ENCODE measurements around a stretch of chr18.

GRCh38 chr18:3710493-3711488, 260.8 kb downstream of the TGIF1 start:
- RRBS = no CpG with 5 or more reads among the region's 11 CpGs

DNA sequence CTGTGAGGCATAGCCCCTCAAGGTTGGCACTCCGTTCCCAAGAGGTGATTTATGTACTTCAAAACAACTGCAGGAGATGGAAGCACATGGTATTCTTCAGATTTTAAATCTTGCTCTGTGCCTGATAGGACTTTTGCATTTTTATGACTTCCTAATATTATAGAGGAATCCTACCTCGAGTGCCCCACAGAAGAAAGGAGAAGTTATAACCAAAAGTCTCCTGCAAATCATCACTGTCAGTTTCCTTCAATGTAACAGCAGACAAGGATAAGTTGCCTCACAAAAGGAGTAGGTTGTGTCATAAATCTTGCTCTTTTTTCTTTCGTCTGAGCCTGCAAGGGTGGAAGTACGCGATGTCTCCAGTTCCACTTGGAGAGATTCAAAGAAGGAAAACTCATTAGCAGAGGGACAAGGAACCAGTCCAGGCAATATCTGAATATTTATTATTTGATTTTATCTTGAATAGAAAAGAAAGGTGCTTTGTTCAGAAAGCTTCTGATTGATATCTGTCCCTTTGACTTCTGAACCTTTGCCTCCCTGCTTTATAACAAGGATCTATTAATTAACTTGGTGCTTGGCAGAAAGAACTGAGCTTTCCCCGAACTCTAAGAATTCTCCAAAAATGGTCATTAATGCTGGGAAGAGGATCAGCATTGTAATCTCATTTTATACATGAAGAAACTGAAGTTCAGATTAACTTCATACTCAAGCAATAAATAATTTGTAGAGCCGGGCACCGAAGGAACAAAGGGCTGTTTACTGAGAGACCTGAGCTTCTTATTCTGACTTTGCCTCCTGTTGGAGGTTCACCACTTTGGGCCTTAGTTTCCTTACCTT, 272.4 kb downstream of the TGIF1 start:
- RRBS = no CpG with 5 or more reads among the region's 8 CpGs

- RRBS = no CpG with 5 or more reads among the region's 3 CpGs
Measured at GRCh38 chr18:3798028-3798431, 348.1 kb downstream of the TGIF1 start.

GRCh38 chr18:4630430-4630629, 175.2 kb upstream of the DLGAP1 start:
- RRBS = no CpG with 5 or more reads among the region's 1 CpG

- RRBS = no CpG with 5 or more reads among the region's 2 CpGs
Measured at GRCh38 chr18:5998618-5999406, 103.5 kb upstream of the TMEM200C start.

- RRBS = no CpG with 5 or more reads among the region's 4 CpGs
Measured at GRCh38 chr18:6248571-6248987, 166.1 kb downstream of the L3MBTL4 start.

DNA sequence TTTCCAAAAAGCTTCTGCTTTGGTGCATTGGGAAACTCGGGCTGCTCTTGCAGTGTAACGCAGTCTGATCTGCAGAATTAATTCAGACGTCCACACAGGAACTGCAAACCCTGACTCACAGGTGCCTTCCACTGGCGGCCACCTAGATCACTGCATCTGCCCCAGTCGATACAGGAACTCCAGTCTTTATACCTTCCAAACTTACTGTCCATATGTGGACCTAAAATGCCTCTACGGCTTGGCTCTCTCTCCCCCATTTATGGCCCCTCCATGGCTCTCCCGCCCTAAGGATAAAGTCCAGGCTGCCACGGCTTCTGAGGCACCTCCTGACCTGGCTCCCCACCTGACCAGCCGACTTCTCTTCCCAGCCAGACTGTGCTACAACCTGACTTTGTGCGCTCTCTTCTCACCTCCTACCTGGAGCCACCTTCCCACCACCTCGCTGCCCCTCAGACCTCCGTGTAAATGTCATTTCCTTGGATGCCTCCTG, 39.7 kb downstream of the L3MBTL4 start:
- RRBS = no CpG with 5 or more reads among the region's 12 CpGs

DNA sequence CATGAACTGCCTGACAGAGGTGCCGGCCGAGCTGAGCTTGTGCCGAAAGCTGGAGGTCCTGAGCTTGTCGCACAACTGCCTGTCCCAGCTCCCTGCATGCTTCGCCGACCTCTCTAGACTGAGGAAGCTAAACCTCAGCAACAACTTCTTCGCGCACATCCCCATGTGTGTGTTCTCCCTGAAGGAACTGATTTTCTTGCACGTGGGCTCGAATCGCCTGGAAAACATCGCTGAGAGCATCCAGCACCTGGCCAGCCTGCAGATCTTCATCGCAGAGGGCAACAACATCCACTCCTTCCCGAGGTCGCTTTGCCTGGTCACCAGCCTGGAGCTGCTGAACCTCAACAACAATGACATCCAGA, 605 bp downstream of the LRRC30 start:
- RRBS = 18% methylated on average over 1 of the region's 15 CpGs

GRCh38 chr18:7233754-7234551, 3.1 kb downstream of the LRRC30 start:
- RRBS = no CpG with 5 or more reads among the region's 10 CpGs

DNA sequence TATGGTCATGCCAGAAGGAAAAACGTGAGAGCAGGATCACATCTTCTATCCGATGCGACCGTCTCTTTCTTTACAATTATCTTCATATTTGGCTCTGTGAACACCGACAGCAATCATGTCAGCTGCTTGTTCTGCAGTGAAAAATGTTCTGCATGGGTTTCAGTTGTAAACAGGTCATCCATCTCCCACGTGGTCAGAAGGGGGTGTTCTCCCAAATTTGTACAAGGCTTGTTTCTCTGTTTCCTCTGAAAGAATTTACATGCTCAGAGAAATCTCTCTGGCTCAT, 106.2 kb upstream of the PTPRM start:
- RRBS = no CpG with 5 or more reads among the region's 6 CpGs

- RRBS = no CpG with 5 or more reads among the region's 7 CpGs
Measured at GRCh38 chr18:7561928-7562505, 5.1 kb upstream of the PTPRM start.

- RRBS = 37% methylated on average over 2 of the region's 4 CpGs
Measured at GRCh38 chr18:7803947-7804455, 236.9 kb downstream of the PTPRM start.

GRCh38 chr18:7922111-7922661, 355.1 kb downstream of the PTPRM start:
- RRBS = no CpG with 5 or more reads among the region's 3 CpGs

GRCh38 chr18:7958218-7959009, 391.3 kb downstream of the PTPRM start:
- RRBS = no CpG with 5 or more reads among the region's 5 CpGs

- RRBS = no CpG with 5 or more reads among the region's 2 CpGs
Measured at GRCh38 chr18:8179842-8180402, 429.3 kb upstream of the RAB12 start.

DNA sequence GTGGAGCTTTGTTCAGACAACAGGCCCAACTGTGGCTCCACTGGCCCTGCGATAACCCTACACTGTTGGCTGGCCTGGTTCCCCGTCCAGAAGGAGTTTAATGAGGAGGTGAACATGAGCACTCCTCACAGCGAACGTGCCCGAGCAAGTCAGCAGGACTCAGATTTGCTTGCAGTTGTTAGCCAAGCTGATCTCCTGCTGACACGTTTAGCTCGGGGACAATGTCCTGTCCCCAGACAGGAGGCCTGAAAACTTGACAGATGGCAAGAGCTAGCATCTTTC, 20.1 kb upstream of the MTCL1 start:
- RRBS = no CpG with 5 or more reads among the region's 7 CpGs

- RRBS = no CpG with 5 or more reads among the region's 4 CpGs
Measured at GRCh38 chr18:8747445-8747778, 42.1 kb downstream of the MTCL1 start.

- RRBS = 25% methylated on average over 3 of the region's 30 CpGs
Measured at GRCh38 chr18:8783998-8784496, 78.7 kb downstream of the MTCL1 start.

- RRBS = no CpG with 5 or more reads among the region's 17 CpGs
Measured at GRCh38 chr18:8798607-8799329, 93.4 kb downstream of the MTCL1 start.

Data from GM06990 (cell line).